ENCODE data around the genes DIPK1B, FBXW5 and CYSRT1.

DNA sequence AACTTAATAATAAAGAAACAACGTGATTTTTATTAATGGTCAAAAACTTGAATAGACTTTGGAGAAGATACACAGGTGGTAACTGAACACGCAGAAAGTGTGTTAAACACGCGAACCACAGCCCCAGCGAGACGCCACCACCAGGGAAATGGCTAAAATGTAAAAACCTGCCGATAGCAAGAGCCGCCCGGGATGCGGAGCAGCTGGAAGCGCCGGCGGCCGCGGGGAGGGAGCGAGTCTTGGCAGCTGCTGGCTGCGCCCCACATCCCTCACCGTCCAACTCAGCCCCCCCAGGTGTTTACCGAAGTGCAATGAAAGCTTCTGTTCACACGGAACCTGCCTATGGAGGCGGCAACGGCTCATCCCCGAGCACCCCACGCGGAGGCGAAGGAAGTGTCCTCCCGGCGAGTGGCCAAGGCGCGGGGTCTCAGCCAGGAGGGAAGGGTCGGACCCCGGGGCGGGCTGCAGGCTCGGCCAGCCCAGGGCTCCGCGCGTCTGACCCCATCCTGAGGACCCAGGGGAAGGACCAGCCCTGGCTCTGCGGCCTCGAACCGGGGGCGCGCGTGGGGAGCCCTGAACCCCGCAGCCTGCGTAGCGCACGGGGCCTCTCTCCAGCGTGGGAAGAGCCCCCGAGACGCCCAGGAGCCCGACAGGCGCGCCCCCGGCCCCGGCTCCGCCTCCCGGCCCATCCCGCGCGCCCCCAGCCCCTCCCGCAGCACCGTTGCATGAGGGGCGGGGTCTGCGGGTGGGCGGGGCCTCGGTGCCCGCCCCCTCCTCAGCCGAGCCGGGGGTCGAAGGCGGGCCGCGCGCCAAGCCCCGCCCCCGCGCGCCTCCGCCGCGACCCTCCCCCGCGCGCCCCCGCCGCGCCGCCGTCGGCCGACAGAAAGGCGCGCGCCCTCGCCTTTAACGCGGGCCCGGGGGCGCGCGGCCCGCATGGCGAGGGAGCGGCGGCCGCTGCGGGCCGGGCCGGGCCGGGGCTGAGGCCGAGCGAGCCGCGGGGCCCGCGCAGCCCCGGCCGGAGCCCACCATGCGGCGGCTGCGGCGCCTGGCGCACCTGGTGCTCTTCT is at the start of gene DIPK1B:
DIPK1B (plus strand) TSS at position 934 of the 1,067 bp plus-strand sequence.
- PRO-cap, 3 experiments = peak in 3 of 3 experiments; most common plus-strand start position 906 of the sequence (in 3)

- PRO-cap, 3 experiments = no peak in any of the 3 experiments
Observed at GRCh38 chr9:136720516-136721636, 8.5 kb downstream of the DIPK1B start.

- PRO-cap, 3 experiments = peak in 1 of 3 experiments; most common minus-strand start chr9:136729234 (in 1)
Observed at GRCh38 chr9:136729092-136729626, 13.6 kb downstream of the LCN10 start.

GRCh38 chr9:136742338-136742808 is 367 bp downstream of the LCN10 start:
- PRO-cap, 3 experiments = no peak in any of the 3 experiments

DNA sequence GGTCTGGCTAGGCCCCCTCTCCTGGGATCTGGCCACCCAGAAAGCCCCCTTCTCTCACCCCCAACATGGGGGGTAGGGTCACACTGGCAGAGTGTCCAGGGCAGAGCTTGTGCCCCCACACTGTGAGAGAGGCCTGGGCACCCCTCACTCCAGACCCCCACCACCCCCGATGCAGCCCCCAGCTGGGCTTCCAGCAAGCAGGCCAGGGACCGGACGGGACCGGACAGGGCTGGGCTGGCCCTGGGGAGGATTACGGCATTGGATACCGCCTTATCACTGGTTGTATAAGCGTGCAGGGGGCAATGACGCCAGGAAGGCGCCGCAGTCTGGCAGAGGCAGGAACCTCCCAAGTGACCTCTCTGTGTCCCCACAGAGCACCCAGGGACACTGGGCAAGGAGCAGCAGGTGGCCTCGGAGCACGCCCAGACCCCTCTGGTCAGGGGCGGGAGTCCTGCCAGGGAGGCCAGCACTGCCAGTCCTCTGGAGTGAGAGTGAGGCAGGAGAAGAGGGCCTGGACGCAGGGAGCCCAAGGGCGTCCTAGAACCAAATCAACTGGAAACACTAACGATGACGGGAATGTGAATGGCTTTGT is 693 bp upstream of the LCN15 start:
- PRO-cap, 3 experiments = no peak in any of the 3 experiments

- PRO-cap, 3 experiments = no peak in any of the 3 experiments
Observed at GRCh38 chr9:136838787-136840027, 3.1 kb upstream of the AJM1 start.

- PRO-cap, 3 experiments = no peak in any of the 3 experiments
Observed at GRCh38 chr9:136942058-136943135, 2.1 kb downstream of the FBXW5 start.

GRCh38 chr9:136944287-136945428 is at the start of gene FBXW5:
Gene FBXW5, minus strand, starts transcription at chr9:136944738.
- PRO-cap, 3 experiments = peak in 3 of 3 experiments; most common plus-strand start chr9:136944553 (in 1); most common minus-strand start chr9:136944687 (in 3)

DNA sequence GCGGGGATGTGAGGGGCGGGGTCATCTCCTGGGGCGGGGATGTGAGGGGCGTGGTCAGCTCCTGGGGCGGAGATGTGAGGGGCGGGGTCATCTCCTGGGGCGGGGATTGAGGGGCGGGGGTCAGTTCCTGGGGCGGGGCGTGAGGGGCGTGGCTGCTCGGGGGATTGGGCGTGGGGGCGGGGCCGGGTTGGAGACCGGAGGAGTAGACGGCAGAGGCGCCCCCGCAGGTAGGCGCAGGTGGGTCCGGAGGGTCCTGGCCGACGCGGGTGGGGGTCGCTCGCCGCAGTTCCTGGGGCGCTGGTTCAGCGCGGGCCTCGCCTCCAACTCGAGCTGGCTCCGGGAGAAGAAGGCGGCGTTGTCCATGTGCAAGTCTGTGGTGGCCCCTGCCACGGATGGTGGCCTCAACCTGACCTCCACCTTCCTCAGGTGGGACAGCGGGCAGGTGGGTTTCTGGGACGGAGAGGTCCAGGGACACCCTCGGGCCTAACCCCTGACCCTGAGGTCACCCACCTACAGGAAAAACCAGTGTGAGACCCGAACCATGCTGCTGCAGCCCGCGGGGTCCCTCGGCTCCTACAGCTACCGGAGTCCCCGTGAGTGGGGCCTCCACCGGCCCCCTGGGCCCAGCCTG is 1.5 kb downstream of the PTGDS start:
- PRO-cap, 3 experiments = no peak in any of the 3 experiments

DNA sequence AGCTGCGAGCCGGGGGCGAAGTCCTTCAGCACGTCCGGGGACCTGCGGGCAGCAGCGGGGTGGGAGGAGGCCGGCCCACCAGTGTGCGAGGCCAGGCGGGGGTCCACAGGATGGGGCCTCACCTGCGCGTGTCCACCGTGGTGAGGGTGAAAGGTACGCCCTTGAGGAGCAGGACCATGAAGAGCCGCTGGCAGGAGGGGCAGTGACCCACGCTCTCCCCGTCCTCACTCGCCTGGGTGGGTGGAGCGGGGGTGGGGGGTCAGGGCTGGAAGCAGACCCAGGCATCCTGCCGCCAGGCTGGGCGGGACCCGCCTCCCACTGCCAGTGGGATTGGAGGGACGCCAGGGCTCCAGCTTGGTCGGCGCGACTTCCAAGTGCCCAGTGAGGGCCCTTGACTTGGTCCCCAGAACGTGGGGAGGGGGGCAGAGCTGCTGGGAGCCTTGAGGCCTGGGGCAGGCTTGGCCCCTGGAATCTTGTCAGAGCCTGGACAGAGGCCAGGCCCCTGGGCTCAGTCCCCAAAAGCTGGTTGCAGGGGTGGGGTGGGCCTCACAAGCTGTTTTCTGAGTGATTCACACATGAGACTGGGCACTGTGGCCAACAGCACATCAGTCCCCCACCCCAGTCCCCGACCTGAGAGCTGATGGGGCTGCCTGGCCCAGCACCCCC is 709 bp downstream of the CLIC3 start:
- PRO-cap, 3 experiments = no peak in any of the 3 experiments

- PRO-cap, 3 experiments = no peak in any of the 3 experiments
Observed at GRCh38 chr9:137069671-137070189, 627 bp downstream of the SAPCD2 start.

- PRO-cap, 3 experiments = no peak in any of the 3 experiments
Observed at GRCh38 chr9:137077841-137078266, 537 bp downstream of the UAP1L1 start.

DNA sequence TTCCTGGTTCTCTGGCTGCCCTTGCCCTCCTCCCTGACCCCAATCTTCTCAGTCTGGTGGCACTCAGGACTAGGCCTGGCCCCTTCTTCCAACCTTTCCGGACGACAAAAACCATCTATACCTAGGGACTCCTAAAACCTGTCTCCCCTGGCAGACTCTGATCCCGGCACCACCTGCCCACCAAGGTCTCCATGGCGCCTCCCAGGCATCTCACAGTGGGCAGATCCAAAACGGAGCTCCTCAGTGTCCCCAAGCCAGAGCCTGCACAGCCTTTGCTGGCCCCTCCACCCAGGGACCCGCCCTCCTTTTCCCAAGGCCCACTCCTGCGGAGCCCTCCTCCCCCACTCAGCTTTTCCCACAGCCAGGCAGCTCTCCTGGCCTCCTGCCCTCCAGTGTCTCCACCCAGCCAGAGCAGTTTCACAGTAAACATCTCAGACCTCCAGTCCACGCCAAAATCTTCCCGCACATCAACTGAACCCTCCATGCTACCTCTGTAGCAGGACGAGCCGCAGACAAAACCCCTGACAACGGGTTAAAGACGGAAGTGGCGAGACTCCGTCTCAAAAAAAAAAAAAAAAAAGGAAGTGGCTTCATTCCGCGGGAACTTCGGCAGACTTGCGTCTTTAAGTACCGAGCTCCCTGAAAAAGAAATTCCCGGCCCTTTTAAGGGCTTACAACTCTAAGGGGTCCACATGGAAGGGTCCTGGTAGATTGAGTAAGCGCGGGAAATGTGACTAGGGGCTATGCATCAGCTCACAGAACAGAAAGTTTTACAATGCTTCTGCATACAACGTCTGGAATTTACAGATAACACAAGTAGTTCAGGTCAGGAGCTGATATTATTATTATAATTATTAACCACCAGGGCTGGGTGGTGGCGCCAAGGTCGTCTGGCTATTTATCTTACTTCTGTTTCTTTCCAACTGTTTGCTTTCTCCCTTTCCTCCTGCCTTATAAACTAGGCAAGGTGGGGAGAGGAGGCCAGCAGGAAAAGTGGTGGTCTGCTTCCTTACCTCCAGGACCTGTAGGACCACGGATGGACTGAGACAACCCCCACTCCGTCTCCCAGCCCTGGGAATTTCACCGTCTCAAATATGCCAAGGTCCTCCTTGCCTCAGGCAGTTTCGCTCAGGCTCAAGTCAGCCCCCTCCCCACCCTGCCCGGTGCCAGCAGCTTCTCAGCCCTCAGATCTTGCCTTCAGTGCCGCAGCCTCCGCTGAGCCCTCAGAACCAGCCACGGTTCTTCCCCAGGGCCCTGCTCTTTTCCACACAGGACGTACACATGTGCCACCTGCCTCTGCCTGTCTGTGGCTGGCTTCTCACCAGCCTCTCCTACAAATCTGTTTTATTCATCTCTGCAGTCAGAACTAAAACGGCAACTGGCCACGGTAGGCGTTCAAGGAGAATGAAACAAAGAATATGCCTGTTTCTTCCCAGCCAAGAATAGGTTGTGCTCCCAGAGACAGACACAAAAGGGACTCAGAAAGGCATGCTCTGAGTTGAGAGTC is 11.3 kb upstream of the GRIN1 start:
- PRO-cap, 3 experiments = peak in 2 of 3 experiments; most common plus-strand start position 590 of the sequence (in 1); most common minus-strand start position 500 of the sequence (in 1)

- PRO-cap, 3 experiments = peak in 2 of 3 experiments; most common plus-strand start chr9:137173387 (in 2)
Observed at GRCh38 chr9:137173141-137174246, 1.6 kb upstream of the TMEM210 start.

GRCh38 chr9:137188127-137188383 is 305 bp downstream of the ANAPC2 start:
- PRO-cap, 3 experiments = no peak in any of the 3 experiments

DNA sequence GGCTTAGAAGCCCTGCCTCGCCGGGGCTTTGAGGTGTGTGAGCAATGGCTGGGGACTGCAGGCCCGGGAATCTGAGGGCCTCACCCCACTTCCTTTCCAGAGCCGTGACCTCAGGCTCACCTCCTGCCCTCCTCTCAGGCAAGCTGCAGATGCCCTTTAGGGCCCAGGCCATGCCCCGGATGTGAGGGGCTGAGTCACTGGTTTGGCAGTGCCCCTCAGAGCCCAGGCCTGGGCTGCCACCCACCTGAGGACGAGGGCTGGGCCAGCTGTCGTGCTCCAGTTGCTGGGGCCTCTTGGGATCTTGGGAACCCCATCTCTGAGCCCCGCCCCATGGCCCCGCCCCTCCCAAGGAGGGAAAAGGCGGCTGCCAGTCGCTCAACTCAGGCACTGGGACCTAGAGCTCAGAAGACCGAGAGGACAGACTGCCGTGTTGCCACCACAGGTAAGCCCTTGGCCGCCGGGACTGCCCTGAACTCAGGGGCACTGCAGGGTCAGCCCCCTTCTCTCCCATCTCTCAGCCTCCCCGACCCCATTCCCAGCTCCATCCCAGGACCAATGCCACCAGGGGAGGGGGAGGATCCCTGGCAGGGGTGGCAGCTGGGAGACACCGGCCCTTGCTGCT is at the start of gene CYSRT1:
CYSRT1 (plus strand) TSS at position 383 of the 622 bp plus-strand sequence.
- PRO-cap, 3 experiments = no peak in any of the 3 experiments

GRCh38 chr9:137242717-137243372 is 1.8 kb downstream of the TUBB4B start:
- PRO-cap, 3 experiments = no peak in any of the 3 experiments

DNA sequence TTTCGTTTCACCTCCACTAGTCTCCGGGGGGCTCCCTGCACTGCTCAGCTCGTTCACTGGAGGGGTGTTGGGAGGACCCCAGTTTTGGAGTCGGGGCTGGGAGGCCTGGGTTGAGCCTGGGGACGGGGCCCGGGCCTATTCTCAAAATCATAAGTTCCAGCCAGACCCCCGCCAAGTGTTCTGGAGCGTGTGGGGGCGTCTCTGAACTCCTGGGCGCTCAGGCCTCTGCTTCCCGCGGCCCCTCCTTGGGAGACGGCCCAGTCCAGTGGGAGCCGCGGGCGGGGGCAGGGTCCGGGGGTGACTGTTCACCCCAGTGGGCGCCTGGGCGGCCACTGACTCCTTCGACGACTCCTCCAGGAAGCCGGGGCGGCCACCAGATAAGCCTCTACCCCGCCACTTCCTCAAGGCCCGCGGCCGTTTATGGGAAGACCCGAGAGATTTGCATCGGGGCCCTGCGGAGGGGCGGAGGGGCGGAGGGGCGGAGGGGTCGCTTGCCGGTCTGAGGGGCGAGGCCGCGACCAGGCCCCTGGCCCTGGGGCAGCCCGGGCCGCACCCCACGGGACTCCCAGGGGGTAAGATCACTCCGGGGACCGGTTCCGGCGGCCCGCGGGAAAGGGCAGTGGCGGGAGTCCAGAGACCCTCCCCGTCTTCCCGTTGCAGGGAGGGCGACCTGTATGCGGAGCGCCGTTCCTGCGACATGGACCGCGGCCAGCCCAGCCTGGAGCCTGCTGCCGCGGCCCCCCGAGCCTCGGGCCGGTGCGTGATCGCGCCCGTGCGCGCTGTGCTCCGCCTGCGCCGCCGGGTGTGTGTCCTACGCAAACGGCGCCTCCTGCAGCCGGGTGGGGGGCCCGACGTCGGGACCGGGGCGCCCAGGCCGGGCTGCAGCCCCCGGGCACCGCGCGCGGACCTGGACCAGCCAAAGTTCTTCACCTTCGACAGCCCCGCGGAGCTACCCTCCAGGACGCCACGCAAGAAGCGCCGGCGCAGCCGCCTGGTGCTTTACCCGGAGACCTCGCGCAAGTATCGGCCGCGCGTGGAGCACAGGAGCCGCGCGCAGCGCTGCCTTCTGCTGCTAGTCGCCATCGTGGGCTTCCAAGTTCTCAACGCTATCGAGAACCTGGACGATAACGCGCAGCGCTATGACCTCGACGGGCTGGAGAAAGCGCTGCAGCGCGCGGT is 856 bp downstream of the TOR4A start:
- PRO-cap, 3 experiments = peak in 1 of 3 experiments; most common minus-strand start position 487 of the sequence (in 1)

- PRO-cap, 3 experiments = peak in 3 of 3 experiments; most common plus-strand start chr9:137296898 (in 1); most common minus-strand start chr9:137296837 (in 3)
Observed at GRCh38 chr9:137296551-137297477, 5.3 kb downstream of the NRARP start.

DNA sequence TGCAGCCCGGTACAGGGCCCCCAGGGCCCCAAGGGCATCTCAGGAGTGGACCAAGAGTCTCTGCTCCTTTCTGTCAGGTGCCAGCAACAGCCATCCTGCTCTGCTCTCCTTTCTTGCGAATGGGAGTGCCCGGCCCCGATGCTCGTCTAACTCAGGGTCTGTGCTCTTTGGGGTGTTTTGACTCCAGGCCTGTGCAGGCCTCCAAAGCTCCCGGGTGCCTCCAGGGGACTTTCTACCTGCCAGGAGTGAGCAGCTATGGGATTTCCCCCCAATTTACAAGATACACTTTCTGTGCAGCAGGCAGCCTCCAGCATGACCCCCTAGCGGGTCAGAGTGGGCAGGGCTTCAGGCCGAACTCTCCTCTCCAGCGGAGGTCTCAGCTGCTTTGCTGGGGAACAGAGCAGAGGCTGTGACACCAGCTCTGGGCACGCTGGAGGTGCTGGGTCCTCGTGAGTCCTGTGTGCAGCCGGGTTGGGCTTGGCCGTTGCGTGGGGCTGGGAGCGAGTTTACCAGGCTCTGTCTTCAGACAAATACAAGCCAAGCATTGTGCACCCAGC is 3.0 kb downstream of the NRARP start:
- PRO-cap, 3 experiments = no peak in any of the 3 experiments

Data from Metastatic Breast Carcinoma in the Ovary (tissue), 3 donors.